Tibial nerve (tissue), 3 donors: Measurements from ENCODE around the gene GTPBP6.

GRCh38 chrX:19933-20519, 261.2 kb upstream of the PLCXD1 start:
- PRO-cap, result no peak
- RAMPAGE, long total RNA, 3 experiments, result no peak in any of the 3 experiments

DNA sequence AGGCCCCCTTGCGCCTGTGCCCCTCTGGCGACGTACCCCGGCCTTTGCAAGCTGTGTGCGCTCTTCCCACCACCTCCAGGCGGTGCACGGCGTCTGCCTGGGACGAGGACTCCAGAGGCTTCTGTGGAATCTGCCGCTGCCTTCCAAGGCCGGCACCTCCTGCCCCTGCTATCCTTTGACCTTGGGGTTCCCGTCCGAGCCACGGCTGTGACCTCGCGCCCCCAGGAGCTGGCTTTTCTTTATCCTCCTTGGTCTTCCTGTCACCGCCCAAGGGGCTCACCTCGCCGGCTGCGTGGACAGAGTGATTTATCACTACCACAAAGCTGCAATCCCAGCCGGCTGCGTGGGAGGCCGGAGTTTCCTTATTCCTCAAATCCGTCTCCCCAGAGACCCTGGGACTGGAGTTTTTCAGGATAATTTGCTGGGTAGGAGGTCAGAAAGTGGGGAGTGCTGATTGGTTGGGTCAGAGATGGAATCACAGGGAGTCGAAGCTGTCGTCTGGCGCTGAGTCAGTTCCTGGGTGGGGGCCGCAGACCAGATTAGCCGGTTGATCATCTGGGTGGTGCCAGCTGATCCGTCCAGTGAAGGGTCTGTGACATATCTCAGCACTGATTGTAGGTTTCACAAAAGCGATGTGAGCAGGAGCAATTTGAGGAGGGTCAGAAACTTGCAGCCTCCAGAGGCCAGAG, 19.8 kb upstream of the PLCXD1 start:
- PRO-cap, result no peak
- RAMPAGE, long total RNA, 3 experiments, result no peak in any of the 3 experiments

DNA sequence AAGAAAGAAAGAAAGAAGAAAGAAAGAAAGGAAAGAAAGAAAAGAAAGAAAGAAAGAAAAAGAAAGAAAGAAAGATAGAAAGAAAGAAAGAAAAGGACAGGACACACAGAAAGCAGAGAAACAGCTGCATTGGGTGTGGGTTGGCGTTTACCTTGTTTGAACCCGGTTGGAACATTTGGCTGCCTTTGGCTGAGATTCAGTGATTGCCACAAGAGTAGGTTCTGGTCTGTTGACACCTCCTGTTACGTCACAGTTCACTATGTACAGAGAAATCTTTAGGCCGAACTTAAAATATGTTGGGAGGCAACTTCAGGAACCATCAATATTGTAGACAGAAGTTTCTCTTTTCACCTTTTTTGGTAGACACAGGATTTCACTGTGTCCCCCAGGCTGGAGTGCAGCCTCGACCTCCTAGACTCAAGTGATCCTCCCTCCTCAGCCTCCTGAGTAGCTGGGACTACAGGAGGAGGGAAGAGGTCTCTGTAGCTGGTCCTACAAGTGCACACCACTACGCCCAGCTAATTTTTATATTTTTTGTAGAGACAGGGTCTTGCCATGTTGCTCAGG, 16.3 kb upstream of the PLCXD1 start:
- PRO-cap, result no peak
- RAMPAGE, long total RNA, 3 experiments, result no peak in any of the 3 experiments

DNA sequence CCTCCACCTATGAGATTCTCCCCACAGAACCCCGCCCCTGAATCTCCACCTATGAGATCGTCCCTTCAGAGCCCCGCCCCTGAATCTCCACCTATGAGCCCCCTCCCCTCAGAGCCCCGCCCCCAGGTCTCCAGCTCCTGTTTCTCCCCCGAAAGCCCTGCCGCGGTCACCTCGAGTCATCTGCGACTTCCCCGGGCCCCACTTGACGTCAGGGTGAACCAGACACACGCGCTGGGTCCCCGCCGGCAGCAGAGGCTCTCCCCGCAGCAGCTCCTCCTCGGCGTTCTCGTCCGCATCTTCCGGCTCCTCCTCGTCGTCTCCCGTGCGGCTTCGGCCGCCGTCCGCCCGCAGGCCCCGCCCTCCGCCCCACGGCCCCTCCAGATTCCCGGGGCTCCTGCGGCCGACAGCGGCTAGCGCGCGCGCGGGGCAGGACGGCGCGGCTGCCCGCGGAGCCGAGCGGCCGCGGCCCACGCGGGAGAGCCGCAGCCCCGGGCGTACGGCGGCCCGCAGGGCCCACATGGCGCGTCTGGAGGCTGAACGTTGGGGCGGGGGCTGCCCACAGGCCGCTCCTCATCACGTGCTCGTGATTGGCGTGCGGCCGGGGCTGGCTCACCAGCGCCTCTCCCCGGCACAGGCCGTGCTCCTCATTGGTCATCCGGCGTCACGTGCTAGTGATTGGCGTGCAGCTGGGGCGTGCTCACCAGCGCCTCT, at the start of gene GTPBP6:
Gene GTPBP6, minus strand, starts transcription at position 528 of the 711 bp plus-strand sequence.
- PRO-cap, result bidirectional peak, plus-strand start at position 125 of the sequence, minus-strand start outside the sequence; bidirectional peak, plus-strand start outside the sequence, minus-strand start at position 528 of the sequence
- RAMPAGE, long total RNA, 3 experiments, result start-site peak on the plus strand in 1 of 3 experiments, centred at position 147 of the sequence, 8 reads per replicate

DNA sequence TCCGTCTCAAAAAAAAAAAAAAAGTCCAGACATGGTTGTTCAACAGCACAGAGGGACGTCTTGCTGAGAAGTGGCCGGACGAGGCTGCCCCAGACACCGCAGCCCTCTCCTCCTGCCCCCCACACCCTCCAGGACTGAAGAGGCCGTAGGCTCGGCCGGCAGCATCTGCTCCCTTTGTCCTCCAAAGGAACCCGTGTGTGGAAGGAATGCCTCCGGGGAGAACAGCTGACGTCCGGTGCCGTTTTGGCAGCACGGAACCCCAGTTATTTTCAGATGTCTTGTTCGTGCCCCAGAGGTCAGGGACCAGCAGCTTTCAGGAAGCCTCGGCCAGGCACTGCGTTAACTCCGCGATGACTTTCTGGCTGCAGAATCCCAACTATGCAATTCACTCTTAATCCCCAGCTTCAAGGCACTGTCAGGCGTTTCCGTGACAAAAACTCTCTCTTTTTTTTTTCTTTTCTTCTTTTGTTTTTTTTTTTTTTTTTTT, 10.9 kb upstream of the PPP2R3B start:
- PRO-cap, result no peak
- RAMPAGE, long total RNA, 3 experiments, result no peak in any of the 3 experiments

DNA sequence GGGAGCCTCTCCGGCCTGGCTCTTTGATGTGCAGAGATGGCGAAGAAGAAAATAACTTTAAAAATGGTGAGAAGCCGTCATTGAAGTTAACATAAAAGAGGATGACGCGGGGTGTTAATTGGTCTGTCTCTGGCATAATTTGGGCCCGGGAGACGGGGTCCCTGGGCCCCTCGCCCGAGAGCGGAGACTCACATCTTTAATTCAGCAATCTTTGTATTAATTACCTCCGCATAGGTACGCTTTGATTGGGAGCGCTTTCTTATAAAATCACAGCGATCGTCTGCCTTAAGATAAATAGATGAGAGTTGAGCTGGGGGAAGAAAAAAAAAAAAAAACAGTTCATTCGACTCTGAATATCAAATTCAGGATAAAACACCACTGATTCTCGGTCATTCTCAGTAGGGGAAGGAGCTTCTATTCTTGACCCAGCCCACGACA, 48.5 kb upstream of the PPP2R3B start:
- PRO-cap, result no peak
- RAMPAGE, long total RNA, 3 experiments, result no peak in any of the 3 experiments

- PRO-cap, result no peak
- RAMPAGE, long total RNA, 3 experiments, result no peak in any of the 3 experiments
Observed at GRCh38 chrX:1108600-1109339, 103.7 kb downstream of the CRLF2 start.

GRCh38 chrX:1360950-1361641, 24.5 kb downstream of the IL3RA start:
- PRO-cap, result no peak
- RAMPAGE, long total RNA, 3 experiments, result no peak in any of the 3 experiments

GRCh38 chrX:1401670-1402244, 9.8 kb upstream of the SLC25A6 start:
- PRO-cap, result no peak
- RAMPAGE, long total RNA, 3 experiments, result no peak in any of the 3 experiments

- PRO-cap, result no peak
- RAMPAGE, long total RNA, 3 experiments, result no peak in any of the 3 experiments
Observed at GRCh38 chrX:1424510-1425058, 28.1 kb downstream of the ASMTL start.

- PRO-cap, result no peak
- RAMPAGE, long total RNA, 3 experiments, result no peak in any of the 3 experiments
Observed at GRCh38 chrX:1468272-1468900, 15.7 kb upstream of the ASMTL start.

- PRO-cap, result no peak
- RAMPAGE, long total RNA, 3 experiments, result no peak in any of the 3 experiments
Observed at GRCh38 chrX:2137684-2138619, 362.8 kb downstream of the DHRSX start.

DNA sequence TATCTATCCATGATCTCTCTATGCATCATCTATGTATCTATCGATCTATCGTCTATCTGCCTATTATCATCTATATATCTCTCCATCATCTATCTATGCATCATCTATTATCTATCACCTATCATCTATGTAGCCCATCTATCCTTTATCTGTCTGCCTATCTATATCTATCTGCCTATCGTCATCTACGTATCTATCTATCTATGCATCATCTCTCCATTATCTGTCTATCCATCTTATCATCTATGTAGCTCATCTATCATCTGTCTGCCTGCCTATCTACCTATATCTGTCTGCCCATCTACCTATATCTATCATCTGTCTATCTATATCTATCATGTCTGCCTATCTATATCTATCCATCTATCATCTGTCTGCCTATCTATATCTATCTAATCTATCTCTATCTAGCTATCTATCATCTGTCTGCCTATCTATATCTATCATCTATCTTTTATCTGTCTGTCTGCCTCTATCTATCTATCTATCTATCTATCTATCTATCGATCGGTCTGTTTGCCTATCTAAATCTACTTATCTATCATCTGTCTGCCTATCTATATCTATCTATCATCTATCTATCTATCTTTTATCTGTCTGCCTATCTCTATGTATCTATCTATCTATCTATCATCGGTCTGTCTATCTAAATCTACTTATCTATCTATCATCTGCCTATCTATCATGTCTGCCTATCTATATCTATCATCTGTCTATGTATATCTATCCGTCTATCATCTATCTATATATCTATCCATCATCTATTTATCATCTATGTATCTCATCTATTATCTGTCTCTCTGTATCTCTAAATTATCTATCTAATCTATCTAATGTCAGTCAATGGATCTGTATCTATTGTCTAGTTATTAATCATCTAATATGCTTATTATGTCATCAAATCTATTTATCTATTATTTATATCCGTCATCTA, 320.3 kb downstream of the DHRSX start:
- PRO-cap, result no peak
- RAMPAGE, long total RNA, 3 experiments, result start-site peak on the minus strand in 1 of 3 experiments, centred at position 365 of the sequence, 9 reads per replicate

GRCh38 chrX:2318939-2319386, 181.8 kb downstream of the DHRSX start:
- PRO-cap, result no peak
- RAMPAGE, long total RNA, 3 experiments, result no peak in any of the 3 experiments

DNA sequence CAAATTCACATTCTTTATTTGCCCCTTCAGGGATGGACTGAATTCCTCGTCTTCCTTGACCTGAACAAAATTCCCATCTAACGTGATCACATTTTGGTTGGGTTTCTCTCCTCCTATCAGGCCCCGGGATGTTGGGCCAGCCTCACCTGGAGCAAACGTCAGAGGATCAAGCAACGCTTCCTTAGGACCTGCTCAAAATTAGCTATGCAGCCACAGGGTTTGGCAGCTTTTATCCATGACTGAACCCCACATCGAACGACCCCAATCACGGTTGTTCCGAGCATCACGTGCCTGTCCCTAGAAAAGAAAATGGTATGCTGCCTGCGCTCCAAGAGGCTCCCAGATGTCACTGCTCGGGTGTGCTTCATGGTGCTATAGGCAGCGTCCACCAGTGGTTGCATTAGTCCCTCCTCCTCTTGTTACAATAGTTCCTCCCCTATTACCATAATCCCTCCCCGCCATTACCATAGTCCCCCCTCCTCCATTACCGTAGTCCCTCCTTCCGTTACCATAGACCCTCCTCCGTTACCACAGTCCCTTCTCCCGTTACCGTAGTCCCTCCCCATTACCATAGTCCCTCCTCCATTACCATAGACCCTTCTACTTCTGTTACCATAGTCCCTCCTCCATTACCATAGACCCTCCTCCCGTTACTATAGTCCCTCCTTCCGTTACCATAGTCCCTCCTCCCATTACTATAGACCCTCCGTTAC, 129.9 kb downstream of the DHRSX start:
- PRO-cap, result no peak
- RAMPAGE, long total RNA, 3 experiments, result no peak in any of the 3 experiments

DNA sequence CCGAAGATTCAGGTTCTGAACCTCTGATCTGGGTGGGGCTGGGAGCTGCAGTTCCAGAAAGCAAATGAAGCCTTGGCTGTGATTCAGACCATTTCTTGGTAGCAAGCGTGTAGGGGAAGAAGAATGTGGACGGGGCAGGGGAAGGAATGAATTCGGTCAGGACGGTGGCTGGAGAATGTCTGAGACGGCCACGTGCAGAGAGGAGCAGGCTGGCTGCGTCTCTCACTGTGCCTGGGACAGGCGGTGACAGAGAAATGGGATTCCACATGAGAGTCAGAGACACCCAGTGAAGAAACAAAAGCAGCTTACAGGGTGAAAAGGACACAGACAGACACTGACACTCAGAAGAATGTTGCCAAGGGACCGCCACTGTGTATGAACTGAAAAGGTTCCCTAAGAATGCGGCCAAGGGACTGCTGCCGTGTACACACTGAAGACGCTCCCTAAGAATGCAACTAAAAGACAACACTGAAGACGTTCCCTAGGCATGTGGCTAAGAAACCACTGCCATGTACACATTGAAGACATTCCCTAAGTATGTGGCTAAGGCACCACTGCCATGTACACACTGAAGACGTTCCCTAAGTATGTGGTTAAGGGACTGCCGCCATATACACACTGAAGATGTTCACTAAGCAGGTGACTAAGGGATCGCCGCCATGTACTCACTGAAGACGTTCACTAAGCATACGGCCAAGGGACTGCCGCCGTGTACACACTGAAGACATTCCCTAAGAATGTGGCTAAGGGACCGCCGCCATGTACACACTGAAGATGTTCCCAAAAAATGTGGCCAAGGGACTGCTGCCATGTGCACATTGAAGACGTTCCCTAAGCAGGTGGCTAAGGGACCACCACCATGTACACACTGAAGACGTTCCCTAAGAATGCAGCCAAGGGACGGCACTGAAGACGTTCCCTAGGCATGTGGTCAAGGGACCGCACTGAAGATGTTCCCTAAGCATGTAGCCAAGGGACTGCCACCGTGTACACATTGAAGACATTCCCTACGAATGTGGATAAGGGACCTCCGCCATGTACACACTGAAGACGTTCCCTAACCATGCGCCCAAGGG, 49.0 kb downstream of the DHRSX start:
- PRO-cap, result no peak
- RAMPAGE, long total RNA, 3 experiments, result no peak in any of the 3 experiments

GRCh38 chrX:2499868-2500759, 662 bp downstream of the DHRSX start:
- PRO-cap, result no peak
- RAMPAGE, long total RNA, 3 experiments, result no peak in any of the 3 experiments

DNA sequence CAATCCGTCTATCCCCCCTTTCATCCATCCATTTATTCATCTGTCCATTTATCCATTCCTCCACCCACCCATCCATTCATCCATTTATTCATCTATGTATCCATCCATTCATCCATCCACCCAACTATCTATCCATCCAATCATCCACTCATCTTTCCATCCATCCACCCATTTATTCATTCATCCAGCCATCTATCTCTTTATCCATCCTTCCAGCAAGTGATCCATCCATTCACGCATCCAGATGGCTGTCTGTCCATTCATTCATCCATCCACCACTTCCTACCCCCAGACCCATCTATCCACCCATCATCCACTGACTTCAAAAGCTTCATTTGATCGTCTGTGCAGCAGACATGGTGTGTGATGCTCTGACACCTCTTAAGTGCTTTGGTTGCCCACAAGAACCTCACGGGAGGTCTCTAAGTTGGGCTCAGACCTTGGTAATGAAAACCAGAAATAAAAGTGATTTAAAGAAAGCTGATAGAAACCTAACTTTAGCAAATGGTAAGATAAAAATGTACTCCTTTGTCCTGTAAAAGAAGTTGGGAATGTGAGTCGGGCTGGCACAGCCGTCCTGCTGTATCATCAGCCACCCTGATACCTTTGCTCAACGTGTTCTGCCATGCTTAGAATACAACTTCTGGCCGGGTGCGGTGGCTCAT, 83.8 kb upstream of the CD99 start:
- PRO-cap, result no peak
- RAMPAGE, long total RNA, 3 experiments, result no peak in any of the 3 experiments

- PRO-cap, result no peak
- RAMPAGE, long total RNA, 3 experiments, result no peak in any of the 3 experiments
Observed at GRCh38 chrX:2608497-2609115, 82.5 kb upstream of the CD99 start.

DNA sequence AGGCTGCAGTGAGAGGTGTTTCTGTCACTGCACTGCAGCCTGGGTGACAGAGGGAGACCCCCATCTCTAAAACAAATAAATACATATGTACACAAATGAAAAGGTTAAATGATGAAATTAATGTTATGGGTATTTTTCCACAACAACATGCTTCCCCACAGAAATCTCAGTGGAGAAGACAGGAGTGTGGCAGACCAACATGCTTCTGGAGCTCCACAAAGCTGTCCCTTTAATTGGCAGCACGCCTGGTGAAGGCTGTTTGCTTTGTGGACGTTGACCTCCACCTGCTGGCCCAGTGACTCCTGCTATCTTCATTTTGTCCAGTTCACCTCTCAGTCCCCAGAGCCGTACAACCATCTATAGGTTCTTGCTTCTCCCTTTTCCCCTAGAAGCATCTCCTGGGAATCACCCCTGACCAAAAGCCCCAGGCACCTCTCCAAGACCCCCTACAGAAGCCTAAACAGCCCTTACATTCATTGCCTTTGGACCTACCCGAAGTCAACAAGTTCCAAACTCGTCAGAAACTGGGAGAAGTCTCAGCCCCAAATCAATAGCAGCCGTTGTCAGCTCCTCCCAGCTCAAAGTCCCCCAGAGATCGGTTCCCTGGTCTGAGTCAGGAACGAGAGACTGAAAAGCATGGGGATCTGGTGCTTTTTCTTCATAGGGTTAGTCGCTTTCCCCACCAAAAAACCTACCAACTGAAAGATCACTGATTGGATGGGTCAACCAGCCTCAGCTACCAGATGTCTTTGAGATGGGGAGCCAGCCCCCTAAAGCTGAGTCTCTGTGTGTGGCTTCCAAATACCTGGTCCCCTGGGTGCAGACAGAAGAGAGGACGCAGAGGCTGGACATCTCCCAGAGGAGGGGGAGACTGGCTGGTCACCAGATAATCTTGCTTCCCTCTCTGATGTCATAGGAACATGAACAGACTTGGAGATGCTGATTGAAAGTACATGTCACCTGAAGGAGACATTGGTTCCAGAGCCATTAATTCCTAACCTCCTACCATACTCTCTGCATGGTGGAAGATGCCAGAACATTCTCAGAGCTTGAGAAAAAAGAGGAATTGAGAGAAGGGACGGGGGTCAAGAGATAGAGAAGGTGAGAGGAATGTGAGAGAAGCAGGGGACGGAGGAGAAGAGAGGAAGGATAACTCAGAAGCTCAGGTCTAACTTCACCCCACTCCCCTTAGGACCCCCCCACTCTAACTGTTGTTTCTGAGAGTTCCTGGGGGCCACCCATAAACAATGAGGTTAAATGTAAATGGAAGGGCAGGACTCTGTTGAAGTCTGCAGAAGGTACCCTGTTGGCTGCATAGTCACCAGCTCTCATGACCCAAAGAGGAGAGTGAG, 36.0 kb upstream of the CD99 start:
- PRO-cap, result no peak
- RAMPAGE, long total RNA, 3 experiments, result no peak in any of the 3 experiments